Measurements from ENCODE around the gene LAMA1.

- PRO-cap: no peak
Measured at GRCh38 chr18:5967019-5967631, 71.8 kb upstream of the TMEM200C start.

- PRO-cap: no peak
Measured at GRCh38 chr18:6256400-6257025, 158.2 kb downstream of the L3MBTL4 start.

- PRO-cap: no peak
Measured at GRCh38 chr18:6394437-6394713, 20.3 kb downstream of the L3MBTL4 start.

- PRO-cap: bidirectional peak, plus-strand start at chr18:6414610, minus-strand start at chr18:6414616
Measured at GRCh38 chr18:6414452-6414732, 319 bp downstream of the L3MBTL4 start.

DNA sequence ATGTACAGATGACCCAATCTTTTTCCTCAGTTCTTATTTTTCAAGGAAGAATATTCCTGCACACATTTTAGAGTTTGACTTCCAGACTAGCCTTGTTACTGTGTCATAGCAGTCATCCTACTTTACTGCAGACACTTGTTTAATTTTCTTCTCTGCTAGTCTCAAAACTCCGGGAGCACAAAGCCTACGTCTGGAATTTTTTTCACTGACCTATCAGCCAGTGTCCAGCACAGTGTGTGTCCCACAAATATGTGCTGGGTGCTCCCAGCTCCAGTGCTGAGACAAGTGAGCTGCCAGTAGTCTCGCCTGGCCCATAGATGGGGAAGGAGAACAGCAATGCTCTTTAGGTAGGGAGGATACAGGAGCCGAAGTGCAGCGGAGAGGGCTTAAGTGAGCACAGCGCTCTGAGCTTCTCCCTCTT is 33.9 kb downstream of the ARHGAP28 start:
- PRO-cap: no peak

DNA sequence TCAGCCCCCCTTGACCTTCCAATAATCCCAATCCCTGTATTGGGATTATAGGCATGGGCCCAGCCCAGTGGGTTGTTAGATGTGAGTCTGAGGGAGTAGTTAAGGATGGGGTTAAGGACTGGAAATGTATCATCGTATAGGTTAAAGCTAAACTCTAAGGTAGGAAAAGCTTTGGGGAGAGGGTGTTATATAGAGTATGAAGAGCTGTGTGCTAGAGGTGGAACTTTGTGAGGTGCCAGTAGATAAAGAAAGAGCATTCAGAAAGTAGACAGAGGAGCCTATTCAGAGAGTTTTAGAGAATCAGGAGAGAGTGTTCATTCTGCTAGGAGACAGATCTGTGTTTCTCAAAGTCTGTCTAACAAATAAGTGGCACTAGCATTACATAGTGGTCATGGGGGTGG is 81.0 kb downstream of the ARHGAP28 start:
- PRO-cap: no peak

GRCh38 chr18:7037817-7038940 is 79.4 kb downstream of the LAMA1 start:
- PRO-cap: no peak

DNA sequence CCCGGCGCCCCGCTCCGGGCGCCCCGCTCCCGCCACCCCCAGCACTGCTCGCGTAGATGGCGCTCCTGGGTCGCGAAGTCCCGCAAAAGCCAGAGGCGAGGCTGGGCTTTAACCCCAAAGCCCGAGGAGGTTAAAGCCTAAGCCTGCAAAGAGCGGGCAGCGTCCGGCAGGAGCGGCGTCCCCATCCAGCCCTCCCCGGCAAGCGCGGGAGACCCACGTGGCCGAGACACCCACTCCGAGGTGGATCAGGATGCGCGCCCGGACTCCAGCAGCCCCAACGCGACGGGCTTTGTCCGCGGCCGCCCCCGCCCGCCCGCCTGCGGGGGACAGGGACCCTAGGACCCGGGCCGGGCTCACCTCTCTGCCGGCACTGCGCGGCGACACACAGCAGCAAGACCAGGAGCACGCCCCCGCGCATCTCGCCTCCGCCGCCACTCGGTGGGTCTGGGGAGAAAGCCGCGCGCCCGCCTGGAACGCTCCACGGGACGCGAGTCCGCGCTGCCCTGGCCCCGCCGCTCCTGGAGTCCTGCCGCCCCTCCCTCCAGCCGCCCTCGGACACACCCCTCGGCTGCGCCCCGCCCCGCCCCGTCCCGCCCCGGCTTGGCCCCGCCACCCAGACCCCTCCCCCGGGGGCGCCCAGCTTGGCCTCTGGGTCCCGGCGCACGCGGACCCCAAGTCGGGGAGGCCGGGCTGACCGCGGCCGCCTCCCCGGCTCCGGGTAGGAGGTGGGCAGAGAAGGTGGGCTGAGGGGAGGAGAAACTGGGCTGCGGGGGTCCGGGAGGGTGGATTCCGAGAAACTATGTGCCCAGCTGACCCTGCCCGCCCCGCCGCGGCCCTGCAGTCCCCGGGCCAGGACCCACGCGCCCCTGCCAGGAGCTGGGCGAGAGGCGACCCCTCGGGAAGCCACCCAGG is at the start of gene LAMA1:
Gene LAMA1, minus strand, starts transcription at position 495 of the 912 bp plus-strand sequence.
- PRO-cap: unidirectional peak, minus-strand start at position 528 of the sequence

- PRO-cap: no peak
Measured at GRCh38 chr18:7233754-7234551, 3.1 kb downstream of the LRRC30 start.

DNA sequence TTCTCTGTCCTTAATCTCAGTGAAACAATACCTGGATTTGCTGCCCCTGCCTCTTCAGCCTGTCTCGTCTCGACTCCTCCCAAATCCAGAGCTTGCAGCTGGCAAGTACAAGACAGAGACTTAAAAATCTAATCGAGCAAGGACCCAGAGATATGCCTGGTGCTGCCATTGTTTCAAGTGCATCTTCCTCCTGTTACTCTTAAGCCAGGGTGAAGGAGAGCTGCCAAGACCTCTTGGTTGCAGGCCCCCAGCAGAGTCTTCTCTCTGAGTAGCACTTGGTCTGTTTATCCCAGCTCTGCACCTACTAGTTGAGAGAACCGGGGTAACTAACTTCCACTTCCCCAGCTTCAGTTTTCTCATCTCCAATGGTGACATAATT is 59.3 kb downstream of the LRRC30 start:
- PRO-cap: no peak

- PRO-cap: no peak
Measured at GRCh38 chr18:7459577-7460439, 107.3 kb upstream of the PTPRM start.

DNA sequence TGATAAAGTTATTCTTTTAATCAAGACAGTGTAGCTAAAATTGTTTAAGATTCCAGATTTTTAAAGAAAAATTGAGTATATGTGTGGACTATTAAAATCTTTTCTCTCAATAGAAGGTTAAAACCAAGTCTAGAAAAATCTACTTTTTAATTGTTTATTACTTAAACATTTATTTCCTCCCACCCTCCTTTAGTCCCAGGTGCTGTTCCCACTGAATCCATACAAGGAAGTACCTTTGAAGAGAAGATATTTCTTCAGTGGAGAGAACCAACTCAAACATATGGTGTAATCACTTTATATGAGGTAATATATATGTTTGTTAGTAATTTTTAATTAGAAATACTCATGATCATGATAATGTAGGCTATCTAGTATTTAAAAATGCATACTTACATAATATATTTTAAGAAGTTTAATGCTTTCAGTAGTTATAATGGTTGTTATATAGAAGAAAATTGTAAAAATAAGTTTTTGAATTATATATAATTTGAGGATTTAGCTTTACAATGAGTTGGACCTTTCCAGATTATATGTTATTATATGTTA is 509.2 kb downstream of the PTPRM start:
- PRO-cap: no peak

DNA sequence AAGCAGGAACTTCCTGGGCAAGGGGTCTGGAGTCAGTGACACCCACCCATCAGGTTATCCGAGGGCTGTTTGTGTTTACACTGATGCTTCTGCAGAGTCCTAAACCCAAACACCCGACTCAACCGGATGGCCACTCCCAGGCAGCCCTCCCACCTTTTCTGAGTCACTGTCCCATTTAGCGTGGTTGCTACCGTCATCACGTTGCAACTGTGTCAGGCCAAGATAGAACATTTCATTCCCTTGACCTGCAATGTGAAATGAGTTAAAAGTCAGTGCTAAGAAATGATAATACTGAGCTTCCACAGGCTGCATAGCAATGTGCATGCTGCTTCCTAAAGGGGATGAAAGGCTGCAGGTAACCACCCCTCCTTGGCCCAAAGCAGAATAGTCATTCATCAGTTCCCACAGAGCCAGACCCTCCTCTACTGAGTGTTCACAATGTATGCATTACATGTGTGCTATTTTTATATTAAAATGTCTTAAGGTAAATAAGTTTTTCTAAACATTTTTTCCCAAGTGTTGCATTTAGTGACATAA is 468.0 kb upstream of the RAB12 start:
- PRO-cap: no peak

GRCh38 chr18:8370620-8371183 is 238.5 kb upstream of the RAB12 start:
- PRO-cap: no peak

GRCh38 chr18:8640042-8640302 is 30.7 kb downstream of the RAB12 start:
- PRO-cap: no peak

DNA sequence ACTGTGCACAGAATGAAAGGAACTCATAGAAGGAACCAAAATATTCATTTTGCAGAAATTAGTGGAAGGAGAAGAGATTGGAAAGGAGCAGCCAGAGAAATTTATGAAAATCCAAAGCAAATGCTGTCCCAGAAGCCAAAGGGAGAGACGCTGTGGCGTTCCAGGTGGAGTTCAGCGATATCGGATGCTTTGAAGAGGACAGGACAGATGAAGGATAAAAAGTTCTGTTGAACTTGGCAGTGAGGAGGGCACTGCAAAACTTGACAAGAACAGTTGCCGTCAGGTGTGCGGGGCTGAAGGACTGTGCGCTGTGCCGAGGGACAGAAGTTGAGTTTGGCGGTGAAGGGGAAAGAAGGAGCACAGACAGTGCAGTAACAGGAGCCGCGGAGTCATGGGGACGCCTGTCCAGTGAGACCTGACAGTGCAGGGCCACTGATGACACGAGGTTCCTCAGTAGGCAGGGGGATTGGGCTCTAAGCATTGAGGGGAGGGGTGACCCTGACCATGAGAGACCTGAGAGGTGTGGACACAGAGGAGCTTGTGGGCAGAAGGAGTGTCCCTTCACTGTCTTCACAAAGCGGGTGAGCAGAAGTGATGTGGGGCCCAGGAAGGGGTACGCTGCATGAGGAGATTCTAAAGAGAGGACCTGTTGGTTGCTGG is 104.7 kb downstream of the MTCL1 start:
- PRO-cap: no peak

DNA sequence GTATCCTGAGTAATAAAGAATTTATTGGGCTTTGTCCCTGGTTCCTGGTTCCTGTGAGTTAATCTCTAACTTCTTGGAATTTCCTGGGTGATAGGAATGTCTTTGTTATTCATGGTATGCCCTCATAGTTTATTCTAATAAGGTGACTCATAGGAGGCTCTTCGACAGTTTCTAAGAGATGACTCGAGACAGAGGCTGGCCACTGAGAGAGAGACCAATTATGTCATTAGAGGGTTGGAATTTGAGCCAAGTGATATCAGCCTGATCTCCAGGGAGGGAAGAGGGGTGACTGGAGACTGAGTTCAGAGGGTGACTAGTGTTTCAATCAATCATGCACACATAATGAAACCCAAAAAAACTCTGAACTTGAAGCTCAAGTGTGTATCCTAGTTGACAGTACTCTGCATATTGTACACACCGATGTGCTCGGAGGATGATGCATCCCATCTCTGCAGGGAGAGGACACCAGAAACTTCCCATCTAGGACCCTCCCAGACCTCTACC is 185.6 kb downstream of the MTCL1 start:
- PRO-cap: no peak

GRCh38 chr18:8974254-8974836 is 128.2 kb upstream of the NDUFV2 start:
- PRO-cap: no peak

- PRO-cap: no peak
Measured at GRCh38 chr18:9118311-9118875, 15.9 kb downstream of the NDUFV2 start.

DNA sequence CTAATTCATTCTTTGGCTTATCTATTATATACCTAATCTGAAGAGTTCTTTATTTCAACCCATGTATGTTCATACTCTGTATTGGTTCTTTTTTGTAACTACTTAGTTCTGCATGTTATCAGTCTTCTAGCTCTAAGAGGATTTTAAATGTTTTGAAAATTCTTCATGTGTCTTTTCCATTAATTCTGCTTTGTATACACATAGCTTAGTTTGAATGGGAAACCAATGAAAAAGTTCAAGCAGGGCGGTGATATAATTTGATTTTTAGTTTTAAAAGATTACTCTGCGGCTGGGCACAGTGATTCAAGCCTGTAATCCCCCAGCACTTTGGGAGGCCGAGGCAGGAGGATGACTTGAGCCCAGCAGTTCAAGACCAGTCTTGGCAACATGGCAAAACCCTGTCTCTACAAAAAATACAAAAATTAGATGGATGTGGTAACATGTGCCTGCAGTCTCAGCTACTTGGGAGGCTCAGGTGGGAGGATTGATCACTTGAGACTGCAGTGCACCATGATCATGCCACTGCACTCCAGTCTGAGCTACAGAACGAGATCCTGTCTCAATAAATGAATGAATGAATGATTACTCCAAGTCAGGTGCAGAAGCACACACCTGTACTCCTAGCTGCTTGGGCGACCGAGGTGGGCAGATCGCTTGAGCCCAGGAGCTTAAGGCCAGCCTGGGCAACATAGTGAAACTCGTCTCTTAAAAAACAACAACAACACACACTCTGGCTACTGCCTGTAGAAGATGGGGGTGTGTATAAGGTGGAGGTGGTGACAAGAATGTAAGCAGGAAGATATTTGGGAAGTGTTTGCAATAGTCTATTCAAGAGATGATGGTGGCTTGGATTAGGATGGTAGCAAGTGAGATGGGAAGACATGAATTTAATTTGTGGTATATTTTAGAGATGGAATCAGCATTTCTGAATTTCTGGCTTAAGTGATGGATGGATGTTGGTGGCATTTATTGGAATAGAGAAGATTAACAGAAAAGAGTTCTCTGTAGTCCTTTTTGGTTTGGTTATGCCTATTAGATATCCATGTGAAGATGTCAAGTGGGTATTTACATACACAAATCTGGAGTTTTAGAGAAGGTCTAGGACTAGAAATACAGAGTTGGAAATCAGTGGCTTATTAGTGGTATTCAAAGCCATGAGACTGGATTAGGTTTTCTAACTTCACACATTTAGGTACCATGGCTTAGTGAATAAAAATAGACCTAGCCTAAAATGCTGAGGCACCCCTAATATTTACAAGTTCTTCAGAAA is 17.7 kb downstream of the ANKRD12 start:
- PRO-cap: no peak